Rectum (tissue), 1 donor: ENCODE measurements around the gene MAK.

- PRO-cap = no peak
Measured at GRCh38 chr6:9760538-9760737, 654.4 kb downstream of the TFAP2A start.

DNA sequence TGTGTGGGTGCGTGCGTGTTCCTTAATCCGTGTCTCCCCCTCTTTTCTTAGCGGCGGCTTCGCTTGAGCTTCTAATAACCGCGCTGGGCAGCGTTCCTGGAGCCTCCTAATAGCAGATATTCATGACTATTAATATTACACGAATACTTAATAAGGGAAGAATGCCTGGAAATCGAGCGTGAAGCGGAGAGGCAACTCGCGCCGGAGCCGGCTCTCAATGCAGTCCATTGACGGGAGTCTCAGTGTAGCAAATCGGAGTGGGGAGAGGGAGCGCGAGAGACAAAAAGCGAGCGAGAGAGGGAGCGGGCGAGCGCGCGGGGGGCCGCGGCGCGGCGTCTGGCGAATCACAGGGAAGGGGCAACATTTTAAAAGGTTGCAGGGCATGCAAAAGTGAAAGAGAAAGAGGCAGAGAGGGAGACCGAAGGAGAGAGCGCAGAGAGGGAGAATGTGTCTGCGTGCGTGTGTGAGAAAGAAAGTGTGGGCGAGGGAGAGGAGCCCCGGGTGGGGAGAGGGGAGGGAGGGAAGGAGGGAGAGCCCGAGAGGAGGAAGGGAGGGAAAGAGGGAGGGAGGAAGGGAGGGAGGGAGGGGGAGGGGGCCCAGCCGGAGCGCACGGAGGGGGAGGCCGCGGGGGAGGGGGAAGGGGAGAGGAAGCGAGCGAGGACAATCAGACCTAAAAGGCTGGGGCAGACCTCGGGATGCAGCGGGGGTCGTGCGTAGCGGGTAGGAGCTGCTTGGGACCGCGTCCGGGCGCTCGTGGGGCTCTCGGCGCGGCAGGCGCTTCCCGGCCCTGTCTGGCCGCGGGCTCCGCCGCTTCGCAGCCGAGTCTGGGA, 2.7 kb downstream of the TFAP2A start:
- PRO-cap = bidirectional peak, plus-strand start at position 394 of the sequence, minus-strand start at position 254 of the sequence

DNA sequence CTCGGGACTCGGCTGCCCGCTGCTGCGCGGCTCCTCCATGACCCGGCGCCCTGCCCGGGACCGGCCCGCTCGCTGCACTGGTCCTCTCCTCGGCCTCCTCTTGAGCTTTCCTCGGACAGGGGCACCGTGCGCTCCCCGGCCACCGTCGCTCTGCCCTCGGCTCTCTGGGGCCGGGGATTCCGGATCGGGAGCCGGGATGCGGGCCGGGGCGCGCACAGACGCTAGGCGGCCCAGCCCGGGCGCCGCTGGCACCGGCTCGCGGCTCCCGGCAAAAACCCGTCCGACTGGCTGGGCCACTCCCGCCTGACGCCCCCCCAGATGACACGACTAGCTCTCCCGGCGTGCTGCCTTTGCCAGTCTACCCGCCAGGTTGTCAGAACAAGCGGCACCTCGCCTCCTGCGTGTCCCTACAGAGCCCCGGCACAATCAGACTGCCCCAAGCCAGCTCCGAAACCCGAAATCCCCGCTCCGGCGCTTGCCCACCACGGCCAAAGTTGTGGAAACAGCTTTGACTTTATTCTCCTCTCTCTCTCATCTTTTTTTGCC, 2.1 kb downstream of the TFAP2A start:
- PRO-cap = no peak

- PRO-cap = no peak
Measured at GRCh38 chr6:10413289-10413664, 1.6 kb downstream of the TFAP2A start.

- PRO-cap = no peak
Measured at GRCh38 chr6:10660826-10661271, 33.6 kb downstream of the C6orf52 start.

DNA sequence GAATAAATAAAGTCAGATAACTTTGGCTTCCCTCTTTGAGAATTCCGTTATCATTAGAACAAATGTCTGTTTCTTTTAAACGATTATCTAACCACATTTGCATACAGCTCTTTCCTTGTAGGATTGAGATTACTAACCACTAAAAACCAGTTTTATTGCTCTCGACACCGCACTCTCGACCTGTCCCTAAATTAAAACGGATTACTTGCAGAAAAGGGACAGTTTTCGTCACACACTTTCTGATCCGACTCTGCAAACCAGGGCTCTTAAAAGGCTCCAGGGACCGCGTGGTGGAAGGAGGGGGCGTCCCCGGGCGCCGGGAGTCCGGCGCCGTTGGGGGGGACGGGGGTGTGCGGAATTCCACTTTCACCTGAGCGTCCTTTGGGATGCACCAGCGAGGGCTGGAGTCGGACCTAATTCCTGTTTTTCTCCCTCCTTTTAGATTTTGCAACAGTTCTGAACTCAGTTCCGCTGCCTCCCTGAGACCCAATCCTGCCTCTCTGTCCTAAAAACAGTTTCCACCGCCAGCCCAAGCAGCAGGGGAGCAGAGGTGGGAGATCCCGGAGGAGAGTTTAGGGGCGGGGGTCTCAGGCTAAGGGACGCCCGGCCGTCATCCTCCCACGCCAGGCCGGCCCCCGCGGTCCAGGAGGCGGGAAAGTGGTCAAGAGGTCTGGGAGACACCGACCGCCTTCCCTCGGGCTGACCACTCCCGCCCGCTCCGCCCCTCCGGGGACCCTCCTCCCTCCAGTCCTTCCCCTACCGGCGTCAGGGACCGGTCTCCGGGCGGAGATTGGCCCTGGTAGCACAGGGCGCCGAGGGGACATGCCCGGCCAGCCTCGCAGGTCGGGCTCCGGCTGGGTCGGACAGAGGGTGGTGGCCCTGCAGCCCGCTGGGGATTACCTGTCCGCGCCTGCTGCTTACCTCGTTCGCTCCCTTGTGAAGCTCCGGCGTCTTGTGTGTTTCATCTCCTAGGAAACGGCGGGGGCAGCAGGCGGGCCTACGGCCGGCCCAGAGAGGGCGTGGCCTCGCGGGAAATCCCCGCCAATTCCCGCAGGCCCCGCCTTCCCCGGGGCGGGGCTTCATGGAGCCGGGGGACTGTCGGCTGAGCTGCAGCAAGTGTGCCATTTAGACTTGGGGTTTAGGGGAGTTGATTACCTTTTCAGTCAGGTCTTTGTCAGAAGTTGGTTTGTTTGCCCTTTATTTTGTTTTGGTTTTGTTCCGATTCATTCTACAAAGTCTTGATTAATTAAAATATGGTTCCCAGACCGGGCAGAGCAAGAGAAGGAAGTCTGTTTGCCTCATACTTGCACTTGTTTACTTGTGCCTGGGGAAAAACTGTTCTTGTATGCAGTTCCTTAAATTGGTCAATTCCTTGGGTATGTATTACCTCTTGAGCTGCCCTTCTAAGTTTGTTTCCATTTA, at the start of gene MAK:
TSS of gene MAK (minus strand) at position 958 of the 1,422 bp plus-strand sequence.
- PRO-cap = bidirectional peak, plus-strand start at position 807 of the sequence, minus-strand start at position 720 of the sequence; bidirectional peak, plus-strand start at position 1,063 of the sequence, minus-strand start at position 936 of the sequence

- PRO-cap = no peak
Measured at GRCh38 chr6:10887419-10888026, 671 bp downstream of the SYCP2L start.

DNA sequence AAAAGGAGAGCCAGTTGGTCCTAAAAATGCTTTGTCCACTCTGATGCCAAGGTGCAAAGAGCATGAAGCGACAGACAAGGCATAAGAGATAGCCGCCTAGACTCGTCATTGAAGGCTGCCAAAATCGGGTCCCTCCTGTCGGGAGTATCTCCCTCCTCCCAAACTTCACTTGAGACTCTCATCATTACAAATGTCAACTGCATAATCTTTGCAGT, 1.6 kb downstream of the ELOVL2 start:
- PRO-cap = no peak

- PRO-cap = no peak
Measured at GRCh38 chr6:11042946-11044117, 773 bp downstream of the ELOVL2 start.

DNA sequence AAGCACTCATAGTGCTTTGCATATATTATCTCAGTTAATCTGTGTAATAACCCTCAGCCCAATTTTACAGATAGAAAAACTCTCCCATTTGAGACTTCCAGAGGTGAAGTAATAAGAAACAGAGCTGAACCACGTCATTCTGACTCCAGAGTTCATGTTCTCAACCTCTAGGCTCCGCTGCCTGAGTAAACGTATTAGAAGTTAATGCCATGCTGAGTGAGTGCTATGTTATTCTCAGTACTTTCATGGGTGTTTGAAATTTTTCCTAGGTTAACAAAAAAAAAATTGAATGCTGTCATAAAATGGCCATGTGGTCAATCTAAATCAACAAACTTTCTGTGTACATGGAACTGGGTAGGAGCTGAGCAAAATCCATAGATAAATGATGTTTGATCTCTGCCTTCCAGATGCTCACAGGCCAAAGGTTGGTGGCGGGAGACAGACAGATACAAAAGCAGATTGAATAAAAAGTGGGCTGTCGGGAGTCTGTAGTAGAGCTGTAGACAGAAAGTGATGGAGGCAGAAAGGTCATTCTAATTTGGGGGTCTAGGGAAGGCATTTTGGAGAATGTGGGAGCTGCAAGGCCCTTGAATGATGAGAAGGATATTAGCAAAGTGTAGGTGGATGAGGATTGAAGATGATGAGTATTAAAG, 22.7 kb upstream of the ELOVL2 start:
- PRO-cap = no peak

- PRO-cap = no peak
Measured at GRCh38 chr6:11067486-11067919, 23.4 kb upstream of the ELOVL2 start.

GRCh38 chr6:11093970-11095127, 715 bp downstream of the SMIM13 start:
- PRO-cap = bidirectional peak, plus-strand start at chr6:11094211, minus-strand start at chr6:11094296; bidirectional peak, plus-strand start at chr6:11094583, minus-strand start at chr6:11094433

GRCh38 chr6:11218602-11219465, 13.6 kb downstream of the NEDD9 start:
- PRO-cap = bidirectional peak, plus-strand start at chr6:11218920, minus-strand start at chr6:11218796; bidirectional peak, plus-strand start at chr6:11219294, minus-strand start at chr6:11219188

GRCh38 chr6:11220132-11220675, 12.3 kb downstream of the NEDD9 start:
- PRO-cap = no peak

GRCh38 chr6:11356685-11357219, 124.3 kb upstream of the NEDD9 start:
- PRO-cap = no peak

DNA sequence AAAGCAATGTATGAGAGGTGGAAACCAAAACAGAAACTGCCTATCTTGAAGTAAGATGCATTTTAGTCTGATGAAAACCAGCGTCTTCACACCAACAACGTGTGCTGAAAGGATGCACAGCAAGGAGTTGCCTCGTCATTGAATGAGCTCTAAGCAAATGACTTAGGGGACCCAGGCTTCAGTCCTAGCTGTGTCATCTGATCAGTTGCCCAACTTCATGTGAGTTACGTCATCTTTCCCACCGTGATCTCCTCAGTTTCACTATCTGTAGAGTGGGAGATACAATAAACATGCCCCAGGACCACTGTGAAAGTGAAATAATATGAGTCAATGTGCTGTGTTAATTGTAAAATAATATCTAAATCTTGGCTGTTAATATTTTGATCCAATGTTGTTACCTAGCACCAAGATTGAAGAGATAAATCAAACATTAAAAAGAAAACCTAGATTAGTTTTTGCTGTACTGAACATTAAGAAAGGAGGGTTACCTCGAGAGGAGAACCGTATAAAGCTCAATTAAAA, 134.2 kb upstream of the NEDD9 start:
- PRO-cap = no peak

GRCh38 chr6:11373914-11374685, 141.6 kb upstream of the NEDD9 start:
- PRO-cap = no peak

- PRO-cap = no peak
Measured at GRCh38 chr6:11410851-11411229, 126.7 kb upstream of the TMEM170B start.

DNA sequence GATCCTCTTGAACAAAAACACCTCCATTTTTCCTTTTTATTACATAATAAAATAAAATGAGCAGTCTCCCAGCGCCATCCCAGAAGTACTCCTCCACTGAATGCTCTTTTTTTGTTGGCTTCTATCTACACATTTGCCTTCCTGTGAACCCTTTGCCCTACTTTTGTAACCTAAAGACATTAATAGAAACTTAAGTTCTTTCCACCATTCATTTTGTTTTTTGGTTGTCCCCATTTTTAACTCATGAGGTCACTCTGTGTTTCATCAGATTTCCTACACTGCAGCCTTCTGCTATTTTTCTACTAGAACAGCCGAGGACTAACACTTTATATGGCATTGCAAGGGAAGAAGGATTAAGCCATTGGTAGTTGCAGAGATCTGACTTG, 125.7 kb upstream of the TMEM170B start:
- PRO-cap = no peak

DNA sequence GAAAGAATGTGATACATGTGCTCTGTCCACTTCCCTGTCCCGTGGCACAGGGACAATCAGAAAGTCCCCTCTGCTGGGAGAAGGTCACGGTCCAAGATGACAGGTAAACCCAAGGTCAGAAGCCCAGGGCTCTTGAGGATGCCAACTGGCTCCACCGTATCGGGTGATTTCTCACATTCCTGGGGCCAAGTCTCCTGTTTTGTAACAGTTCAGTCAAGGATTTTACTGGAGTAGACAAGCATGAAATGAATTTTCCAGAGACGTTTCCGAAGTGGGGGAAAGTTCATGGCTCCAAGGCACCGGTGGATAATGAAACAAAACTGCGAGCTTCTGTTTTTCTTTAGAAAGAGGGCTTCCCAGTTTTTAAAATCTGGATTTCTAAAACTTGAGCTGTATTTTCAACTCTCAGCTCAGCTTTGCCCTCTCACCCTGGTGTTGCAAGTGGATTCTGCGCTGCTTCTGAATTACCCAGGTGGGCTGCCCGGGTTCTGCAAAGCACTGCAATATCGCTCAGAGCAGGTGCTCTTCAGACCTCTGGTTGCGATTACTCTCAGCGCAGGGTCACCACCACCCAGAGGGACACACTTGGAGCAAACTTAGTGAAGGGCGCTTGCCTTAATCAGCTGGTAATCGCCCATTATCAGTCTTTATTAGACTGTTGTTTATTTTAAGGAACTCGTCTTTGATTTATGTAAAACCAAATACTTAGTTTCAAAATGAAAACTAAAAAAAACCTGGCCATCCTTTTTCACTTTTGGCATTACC, 64.3 kb upstream of the TMEM170B start:
- PRO-cap = no peak